Measurements from ENCODE around the gene PAXIP1.

GRCh38 chr7:155002606-155003253 lies at the start of gene PAXIP1:
PAXIP1 (minus strand) TSS chr7:155003124.
- PRO-cap = bidirectional peak, plus-strand start at chr7:155002796, minus-strand start at chr7:155002745; bidirectional peak, plus-strand start at chr7:155002903, minus-strand start at chr7:155002958; bidirectional peak, plus-strand start at chr7:155003452, minus-strand start at chr7:155003124

GRCh38 chr7:155244484-155245018 lies 53.1 kb upstream of the INSIG1 start:
- PRO-cap = no peak

DNA sequence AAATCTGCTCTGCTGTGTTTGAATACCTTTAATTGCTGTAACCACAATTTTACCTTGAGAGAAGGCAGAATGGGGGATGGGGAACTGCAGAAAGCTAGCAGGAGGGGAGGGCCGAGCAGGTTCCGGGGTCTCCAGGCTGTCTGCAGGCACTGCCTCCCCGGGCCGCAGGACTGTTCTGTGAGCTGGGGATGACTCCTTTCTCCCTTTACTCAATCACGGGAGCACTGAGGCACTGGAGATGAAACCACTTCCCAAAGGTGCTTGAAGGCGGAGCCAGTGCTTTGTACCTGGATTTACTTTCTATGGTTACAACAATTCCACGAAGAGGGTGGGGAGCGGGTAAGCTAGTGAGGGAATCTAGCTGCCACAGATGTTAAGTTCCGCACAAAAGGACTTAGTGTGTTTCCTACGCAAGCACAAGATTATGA lies 20.6 kb upstream of the INSIG1 start:
- PRO-cap = no peak

- PRO-cap = no peak
These were observed 11.0 kb downstream of the INSIG1 start for GRCh38 chr7:155308686-155309122.

GRCh38 chr7:155449112-155449705 lies 8.7 kb upstream of the EN2 start:
- PRO-cap = no peak

DNA sequence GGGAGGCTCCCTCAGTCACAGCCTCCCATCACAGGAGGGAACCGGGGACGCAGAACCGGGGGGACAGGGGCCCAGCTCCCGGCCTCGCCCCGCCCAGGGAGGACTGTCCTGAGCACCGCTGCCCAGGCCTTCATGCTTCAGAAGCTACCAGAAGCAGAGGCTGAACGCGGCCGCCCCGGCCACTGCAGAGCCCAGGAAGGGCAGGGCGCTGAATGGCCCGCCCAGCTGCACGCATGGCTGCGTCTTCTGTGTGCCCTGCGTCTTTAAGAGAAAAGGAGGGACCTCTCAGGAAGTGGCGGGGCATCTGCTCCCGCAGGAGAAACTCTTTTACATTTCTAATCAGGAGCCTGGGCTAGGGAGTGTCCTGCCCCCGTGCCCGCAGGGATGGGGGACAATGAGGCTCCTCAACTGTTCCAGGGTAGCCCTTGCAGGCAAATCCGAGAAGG lies 32.4 kb downstream of the EN2 start:
- PRO-cap = bidirectional peak, plus-strand start at position 266 of the sequence, minus-strand start at position 193 of the sequence

- PRO-cap = no peak
These were observed 30.3 kb upstream of the CNPY1 start for GRCh38 chr7:155576554-155577207.

DNA sequence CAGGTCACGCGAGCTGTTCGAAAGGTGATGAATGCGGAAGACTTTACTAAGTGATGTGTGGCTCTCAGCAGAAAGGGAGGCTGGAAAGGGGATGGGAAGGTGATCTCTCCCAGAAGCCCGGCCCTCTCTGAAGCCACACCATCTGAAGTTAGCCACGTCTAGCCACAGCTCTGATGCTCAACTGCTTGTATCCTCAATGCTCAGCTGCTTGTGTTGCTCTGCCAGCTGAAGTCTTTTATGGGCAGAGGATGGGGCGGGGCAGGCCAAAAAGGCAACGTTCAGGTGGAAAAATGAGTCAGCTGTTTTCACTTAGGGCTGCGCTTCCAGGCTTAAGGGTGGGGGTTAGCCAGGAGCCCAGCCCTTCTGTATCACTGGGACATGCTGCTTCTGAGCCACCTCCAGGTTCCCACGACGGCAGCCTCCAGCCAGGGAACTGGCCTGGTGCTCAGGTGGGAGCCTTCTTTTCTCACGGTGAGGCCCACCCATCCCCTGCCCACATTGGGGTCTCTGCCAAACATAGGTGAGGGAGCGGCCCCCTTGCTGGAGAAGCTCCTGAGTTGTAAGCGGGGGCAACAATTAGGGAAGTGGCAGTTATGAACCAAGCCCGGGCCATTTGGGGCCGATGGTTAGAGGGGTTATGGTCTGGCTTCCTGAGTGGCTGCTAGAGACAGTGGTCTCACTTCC lies 44.8 kb upstream of the CNPY1 start:
- PRO-cap = unidirectional peak, minus-strand start at position 210 of the sequence

GRCh38 chr7:155618565-155619605 lies 25.6 kb upstream of the RBM33 start:
- PRO-cap = no peak

DNA sequence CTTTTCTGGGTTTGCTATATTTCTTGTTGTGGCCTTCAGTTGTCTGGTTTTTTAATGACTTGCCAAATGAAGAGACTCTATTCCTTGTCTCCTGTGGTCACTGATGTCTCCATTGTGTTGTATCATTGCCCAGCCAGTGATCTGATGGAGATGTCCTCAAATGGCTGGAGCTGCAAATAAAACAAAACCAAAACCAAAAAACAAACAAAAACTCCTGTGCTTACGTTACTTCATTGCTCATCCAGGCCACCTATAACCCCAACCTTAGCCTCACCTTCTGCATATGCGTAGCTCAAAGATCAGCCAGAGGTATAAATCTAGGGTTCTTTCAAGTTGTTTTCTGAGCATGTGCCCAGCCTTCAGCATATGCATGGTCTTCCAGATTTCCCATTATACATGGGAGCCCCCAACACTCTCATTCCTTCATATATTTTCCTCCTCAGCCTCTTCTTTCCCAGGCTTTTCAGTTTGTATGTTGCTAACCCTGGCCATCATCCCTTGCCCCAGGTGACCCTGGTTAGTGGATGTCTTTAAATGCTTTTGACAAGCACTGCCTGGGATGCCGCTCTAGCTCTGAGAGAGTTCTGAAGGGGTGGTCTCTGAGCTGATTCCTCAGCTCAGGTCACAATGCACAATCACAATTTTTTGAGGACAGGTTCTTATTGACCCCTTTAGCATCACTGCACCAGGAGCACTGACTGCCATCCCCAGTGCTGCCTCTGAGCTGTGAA lies 5.3 kb downstream of the RBM33 start:
- PRO-cap = no peak

DNA sequence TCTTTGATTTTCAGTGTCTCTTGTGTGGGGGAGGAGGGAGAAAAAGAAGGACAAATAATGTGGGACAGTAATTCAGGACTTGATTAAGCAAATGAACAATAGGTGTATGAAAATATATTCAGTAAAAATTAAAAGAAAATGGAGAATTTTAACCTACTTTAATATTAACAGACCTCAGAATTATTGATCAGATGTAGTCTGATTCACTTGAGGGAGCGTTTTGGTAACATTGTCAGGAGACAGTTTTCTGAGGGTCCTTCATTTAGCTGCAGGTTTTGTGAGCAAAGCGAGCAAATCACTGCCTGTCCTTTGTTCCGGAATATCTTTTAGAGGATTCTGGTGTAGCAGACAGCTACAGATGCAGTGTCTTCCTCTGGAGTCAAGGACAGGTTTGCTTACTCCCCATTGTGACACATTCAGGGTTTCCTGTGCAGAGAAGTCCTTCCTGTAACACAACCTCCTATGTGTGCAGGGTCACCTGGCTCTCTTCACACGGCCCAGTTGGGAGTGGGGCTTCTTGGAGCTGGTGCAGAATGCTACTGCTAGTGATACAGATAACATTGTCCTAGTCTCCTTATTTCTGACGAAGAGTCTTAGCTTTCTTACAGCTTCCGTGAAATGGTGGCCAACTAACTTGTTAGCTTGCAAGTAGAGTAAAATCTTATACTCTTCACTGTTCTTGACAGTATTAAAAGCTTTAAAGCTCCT lies 47.8 kb downstream of the RBM33 start:
- PRO-cap = no peak

DNA sequence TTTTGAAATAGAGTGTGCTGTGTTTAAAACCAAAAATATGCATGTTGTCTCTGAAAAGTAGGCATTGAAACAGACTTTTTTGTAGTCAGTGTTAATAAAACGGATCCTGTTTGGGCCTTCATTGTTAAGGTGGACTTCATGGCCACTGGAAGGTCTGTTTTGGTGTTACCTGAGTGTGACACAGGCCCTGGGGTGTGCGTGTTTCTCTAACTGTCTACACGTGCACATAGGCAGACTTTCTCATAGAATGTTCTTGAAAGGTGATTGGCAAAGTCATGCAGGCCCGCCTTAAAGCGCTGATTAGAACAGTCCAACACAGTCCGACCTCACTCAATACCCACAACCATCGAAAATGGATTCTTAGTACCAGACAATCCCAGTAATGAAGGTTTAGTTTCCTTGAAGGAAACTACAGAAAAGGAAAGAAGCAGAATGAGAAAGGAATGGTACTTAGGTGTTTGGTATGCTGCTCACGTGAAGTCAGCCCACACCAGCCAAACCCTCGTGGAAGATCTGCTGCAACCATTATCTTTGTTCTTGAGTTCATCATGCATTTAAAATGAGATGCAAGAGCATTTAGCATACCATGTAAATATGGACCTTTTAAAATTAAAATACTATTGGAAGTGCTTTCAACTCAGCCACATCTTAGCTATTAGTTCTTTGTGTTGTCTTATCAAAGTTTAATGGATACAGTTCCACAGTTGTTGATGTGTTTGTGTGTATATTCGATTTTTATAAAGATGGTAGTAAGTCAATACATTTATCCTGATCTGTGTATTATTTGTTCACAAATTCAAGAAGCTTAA lies 35.0 kb downstream of the SHH start:
- PRO-cap = no peak

DNA sequence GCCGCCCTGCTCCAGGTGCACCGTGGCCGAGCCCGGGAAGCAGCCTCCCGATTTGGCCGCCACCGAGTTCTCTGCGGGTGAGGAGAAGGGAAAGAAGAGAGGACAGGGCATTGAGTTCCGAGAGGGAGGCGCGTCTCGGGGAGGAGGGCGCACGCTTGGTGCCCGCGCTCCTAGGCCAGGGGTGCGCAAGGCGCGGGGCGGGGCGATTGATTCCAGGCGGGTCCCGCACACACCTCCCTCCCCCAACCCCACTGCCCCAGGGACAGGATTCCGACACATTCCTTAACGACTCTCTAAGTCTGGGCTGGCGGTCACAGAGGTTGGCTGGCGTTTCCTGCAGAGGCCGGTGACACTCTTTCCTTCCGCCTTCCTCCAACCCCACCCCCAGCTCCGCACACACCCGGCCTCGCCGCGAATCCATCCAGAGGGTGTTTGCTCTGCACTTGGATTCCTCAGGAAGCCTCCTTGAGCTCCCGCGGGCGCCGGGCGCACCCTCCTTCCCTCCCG lies 8.6 kb downstream of the SHH start:
- PRO-cap = bidirectional peak, plus-strand start at position 296 of the sequence, minus-strand start at position 73 of the sequence; bidirectional peak, plus-strand start at position 458 of the sequence, minus-strand start at position 336 of the sequence

DNA sequence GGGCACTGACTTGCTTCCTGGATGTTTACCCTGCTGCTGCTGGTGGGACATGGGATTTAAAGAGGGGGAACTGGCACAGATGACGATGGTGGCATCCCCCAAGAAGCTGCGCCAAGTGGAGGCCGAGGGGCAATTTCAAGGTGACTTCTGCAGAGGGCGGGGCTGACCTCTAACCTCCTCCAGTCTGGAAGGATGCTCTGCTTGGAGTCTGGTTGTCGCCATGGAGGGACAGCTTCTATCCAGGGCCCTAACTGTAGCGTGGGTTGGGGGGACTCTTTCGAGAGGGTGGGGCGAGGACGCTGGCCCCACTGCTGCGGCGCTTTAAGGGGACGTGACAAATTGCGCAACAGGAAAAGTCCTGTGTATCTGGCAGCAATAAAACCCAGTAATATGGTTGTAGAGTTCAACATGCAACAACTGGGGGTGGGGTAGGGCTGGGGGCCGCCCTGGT lies 4.6 kb downstream of the SHH start:
- PRO-cap = unidirectional peak, plus-strand start at position 388 of the sequence

- PRO-cap = unidirectional peak, plus-strand start at chr7:155808244; bidirectional peak, plus-strand start at chr7:155808408, minus-strand start at chr7:155808346; bidirectional peak, plus-strand start at chr7:155808695, minus-strand start at chr7:155808535
These were observed 4.0 kb downstream of the SHH start for GRCh38 chr7:155808124-155808878.

DNA sequence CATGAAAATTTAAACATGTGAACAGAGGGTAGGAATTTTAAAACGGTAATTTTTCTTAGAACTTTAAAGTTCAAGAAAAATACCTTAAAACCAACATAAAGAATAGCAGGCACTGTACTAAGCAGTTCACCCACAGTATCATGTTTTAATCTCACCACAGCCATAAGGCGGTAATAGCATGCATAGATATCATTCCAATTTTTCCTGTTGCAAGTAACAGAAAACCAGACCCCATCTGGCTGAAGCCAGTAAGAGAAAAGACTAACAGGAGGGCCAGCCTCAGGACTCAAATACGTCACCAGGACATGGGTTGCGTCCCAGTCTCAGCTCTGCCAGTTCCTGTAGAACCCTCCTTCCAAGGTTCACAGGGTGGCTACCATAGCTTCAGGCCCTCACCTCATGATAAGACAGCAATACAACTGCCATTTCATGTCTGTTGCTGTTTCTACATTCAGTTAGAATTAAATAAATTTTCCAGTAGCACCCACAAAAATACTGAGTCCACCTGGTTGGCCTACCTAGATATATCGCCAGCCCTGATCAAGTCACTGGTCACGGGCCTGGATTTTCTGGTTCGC lies 2.1 kb upstream of the RNF32 start:
- PRO-cap = no peak

DNA sequence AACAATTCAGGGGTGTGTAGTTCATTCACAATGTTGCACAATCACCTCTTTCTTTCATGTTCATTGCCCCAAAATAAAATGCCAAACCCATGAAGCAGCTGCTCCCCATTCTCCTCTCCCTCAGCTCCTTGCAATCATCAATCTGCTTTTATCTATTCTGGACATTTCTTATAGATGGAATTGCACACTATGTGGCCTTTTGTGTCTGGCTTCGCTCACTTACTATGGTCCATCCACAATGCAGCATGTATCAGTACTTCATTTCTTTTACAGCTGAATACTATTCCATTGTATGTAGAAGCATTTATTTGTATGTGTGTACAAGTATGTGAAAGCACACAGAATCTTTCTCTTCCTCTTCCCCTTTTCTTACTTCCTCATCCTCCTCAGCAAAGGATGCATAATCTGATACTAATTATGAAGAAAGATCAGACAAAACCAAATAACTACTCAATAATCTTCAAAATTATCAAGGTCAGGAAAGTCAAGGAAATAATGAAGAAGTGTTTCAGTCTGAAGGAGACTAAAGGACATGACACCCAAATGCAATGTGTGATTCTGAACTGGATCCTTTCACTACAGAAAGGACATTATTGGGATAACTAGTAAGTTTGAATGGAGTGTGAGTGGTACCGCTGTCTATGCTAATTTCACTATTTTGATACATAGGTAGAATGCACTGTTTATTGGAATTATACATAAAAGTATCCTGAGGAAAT lies 60.5 kb downstream of the LMBR1 start:
- PRO-cap = no peak

DNA sequence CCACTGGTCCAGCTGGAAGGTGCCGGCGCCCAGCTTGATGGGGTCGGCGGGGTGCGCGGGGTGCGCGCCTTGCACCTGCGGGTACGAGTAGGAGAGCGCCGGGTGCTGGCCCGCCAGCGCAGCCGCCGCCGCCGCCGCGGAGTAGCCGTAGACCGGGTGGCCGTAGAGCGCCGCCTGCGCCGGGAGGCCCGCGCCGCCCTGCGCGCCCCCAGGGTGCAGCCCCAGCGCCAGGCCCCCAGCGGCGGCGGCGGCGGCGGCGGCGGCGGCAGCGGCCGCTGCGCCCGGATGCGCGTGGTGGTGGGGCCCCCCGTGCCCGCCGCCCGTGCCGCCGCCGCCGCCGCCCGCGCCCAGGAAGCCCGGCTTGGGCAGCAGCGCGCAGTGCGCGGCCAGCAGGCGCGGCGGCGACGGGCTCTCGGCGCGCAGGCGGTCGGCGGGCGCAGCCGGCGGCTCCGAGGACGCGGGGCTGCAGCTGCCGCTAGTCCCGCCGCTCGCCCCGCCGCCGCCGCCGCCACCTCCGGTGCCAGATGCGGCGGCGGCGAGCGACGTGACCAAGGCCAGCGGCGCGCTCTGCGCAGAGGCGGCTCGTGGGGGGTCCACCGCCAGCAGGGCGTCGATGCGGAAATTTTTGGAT lies 636 bp downstream of the MNX1 start:
- PRO-cap = unidirectional peak, plus-strand start at position 243 of the sequence

- PRO-cap = no peak
These were observed 12.1 kb downstream of the UBE3C start for GRCh38 chr7:157150701-157151286.

- PRO-cap = no peak
These were observed 72.0 kb downstream of the UBE3C start for GRCh38 chr7:157210530-157211304.